AG09309 (cell line): ENCODE measurements around the genes PRRT1, BTNL2 and TAP1.

DNA sequence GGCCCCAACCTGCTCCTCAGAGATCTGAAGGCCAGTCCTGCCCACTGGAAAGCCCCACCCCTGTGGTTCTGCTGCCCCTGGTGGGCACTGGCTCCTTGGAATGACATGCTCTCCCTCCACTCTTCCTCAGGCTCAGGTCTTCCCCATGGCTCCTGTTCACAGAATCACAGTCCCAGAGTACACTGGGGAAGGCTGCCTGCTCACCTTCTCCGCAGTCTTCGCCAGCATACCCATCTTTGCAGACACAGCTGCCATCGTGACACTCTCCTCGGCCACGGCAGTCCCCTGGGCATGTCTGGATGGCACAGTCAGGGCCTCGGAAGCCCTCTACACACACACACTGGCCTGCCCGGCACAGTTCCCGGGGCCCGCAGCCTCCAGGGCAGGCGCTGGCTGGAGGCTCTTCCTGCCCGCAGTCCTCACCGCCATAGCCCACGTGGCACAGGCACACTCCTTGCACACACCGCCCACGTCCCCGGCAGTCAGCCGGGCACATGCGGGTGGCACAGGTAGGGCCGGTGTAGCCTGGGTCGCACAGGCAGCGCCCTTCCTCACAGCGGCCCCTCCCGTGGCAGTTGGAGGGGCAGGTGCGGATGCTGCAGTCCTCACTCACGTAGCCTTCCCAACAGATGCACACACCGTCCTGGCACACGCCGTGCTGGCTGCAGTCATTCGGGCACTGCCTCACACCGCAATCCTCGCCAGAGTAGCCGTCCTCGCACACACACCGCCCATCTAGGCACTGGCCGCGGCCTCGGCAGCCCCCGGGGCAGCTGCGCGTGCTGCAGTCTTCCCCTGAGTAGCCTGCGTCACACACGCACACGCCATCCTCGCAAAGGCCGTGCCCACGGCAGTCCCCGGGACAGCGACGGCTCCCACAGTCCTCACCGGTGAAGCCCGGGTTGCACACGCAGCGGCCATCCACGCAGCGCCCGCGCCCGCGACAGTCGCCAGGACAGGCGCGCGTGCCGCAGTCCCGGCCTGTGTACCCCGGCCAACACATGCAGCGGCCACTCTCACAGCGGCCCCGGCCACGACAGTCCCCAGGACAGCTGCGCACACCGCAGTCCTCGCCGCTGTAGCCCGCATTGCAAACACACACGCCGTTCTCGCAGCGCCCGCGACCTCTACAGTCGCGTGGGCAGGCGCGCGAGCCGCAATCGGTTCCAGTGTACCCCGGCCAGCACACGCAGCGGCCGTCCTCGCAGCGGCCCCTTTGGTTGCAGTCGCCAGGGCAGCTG lies 13.3 kb downstream of the TNXB start:
- RRBS = 79% methylated on average over 24 of the region's 95 CpGs

GRCh38 chr6:32110267-32110498 lies 1.0 kb upstream of the TNXB start:
- RRBS = no CpG with 5 or more reads among the region's 4 CpGs

- RRBS = no CpG with 5 or more reads among the region's 11 CpGs
Observed at GRCh38 chr6:32119659-32120120, 8.4 kb downstream of the ATF6B start.

DNA sequence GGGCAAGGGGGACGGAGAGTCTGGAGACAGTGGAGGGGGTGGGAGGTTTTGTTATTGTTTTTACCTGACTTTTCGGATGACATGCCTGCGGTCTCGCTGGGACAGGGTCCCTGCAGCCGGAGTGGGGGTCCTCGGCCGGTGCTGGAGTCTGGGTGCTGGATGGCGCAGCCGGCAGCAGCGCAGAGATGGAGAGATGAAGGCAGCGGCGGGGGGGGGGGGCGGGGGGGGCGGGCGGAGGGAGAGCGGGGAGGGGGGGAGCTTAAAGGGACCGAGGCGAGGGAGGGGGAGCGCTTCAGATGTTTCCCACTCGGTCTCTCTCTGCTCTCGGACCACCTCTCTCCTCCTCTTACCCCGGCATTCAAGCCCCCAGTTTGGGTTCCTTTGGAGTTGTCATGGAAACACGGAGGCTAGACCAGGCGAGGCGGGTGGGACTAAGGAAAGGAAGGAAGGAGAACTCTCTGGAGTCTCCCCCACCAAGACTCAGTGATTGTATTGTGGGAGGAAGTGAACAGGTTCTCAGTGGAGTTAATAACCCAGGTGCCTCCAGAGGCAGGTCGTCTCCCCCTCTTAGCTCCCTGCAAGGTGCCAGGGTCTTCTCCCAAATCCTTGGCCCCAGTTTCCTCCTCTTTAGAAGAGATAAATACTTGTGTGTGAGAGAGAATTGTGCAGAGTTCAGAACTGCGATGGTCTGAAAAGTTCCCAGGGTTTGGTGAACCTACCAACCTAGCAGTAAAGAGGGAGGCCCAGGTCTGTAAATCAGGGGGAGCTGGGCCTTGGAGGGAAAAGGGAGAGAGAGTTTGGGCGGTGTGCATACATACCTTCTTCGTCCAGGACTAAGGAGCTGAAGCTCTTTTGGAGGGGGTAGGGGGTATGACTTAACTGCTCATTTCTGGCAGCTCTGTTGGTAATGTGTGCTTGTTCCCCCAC lies at the start of gene PRRT1:
Gene PRRT1, minus strand, starts transcription at position 195 of the 927 bp plus-strand sequence.
- RRBS = no CpG with 5 or more reads among the region's 29 CpGs

DNA sequence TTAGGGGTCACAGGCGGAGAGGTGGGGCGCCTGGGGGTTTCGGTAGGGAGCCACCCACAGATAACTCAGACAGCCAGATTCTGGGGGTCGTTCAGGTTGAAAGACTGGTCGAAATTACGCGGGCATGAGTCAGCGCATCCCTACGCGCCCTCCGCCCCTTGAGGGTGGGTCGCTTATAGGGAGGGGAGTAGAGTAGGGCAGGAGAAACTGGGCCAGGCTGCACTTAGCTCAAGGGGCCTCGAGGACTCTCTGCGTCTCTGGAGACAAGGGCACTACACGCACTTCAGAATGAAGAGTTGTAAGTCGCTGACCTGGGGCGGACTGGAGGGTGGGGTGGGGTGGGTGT lies 629 bp upstream of the PPT2 start:
- RRBS = no CpG with 5 or more reads among the region's 17 CpGs

- RRBS = 3% methylated on average over 5 of the region's 30 CpGs
Observed at GRCh38 chr6:32189503-32190118, 391 bp downstream of the PBX2 start.

DNA sequence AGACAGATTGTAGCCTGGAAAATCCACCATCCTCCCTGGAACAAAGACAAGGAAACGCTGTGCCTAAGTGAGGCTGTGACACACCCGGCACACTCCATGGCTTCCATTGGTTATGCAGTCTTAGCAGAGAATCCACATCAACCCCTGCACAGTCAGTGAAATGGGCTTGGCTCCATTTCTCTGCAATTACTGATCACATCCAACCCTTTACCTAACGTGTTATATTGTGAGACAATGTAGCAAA lies at the start of gene BTNL2:
Gene BTNL2, minus strand, starts transcription at position 88 of the 244 bp plus-strand sequence.
- RRBS = no CpG with 5 or more reads among the region's 3 CpGs

- RRBS = no CpG with 5 or more reads among the region's 9 CpGs
Observed at GRCh38 chr6:32578700-32579549, 10.7 kb downstream of the HLA-DRB1 start.

- RRBS = no CpG with 5 or more reads among the region's 2 CpGs
Observed at GRCh38 chr6:32640371-32640760, 3.2 kb downstream of the HLA-DQA1 start.

DNA sequence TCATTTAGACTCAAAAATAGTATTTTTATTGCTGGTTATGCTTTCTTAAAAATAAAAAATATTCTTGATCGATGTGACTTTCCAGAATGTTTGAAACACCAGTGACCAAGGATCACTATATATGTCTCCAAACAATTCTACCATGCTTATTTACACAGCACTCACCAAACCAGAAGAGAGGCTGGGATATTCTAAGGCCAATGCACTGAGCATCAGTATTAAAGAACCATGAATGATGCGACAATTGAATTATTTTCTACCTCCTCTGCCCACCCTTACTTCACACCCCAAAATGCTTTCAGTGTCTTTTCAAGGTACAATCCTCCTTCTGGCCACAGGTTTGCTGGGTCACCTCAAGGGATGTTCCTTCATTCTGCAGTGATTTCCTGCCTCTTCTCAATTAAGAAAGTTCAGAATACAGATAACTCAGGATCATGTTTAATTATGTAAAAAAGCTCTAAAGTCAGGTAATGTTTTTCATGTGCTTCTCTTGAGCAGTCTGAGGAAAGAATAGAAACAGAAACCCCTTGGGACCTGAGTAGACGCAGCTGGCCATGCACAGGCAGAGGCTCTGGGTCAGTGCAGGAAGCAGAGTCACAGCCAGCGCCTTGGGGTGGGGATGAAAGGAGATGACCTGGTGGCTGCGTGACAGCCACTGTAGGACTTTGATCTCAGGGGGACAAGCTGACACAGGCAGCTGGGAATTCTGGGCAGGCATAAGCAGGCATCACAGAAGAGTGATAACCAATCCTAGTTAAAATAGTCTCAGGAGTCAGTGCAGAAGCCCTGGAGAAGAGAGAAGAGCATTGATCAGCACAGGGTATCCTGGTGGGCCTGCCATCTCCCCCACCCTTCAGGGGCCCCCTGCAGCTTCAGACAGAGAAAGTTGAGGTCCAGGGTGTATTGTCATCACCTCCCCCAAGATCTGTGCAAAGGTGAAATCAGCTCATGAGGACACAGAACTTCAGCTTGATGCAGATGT lies 6.7 kb downstream of the HLA-DQB1 start:
- RRBS = no CpG with 5 or more reads among the region's 5 CpGs

DNA sequence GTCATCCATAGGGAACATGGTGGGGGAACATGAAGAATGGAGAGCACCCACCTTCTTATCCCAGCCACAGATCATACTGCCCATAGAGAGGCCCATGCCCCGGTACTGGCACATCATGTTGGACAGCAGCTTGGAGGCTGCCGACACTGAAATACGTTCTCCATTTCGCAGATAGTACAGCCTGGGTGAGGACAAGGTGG lies 1.9 kb downstream of the PSMB8 start:
- RRBS = no CpG with 5 or more reads among the region's 4 CpGs

DNA sequence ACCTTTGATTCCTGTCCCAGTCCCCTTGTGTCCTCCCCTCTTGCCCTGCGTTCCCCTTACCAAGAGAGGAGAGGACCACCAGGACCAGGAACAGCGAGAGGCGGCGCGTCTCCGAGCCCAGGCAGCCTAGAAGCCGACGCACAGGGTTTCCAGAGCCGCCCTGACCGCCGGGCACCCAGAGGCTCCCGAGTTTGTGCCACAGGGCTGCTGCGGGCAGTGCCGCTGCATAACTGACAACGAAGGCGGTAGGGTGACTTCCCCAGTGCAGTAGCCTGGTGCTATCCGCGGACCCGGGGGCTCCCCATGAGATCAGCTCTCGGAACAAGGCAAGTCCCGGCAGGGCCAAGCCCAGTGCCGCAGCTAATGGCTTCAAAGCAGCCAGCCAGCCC lies 531 bp downstream of the TAP1 start:
- RRBS = 6% methylated on average over 3 of the region's 22 CpGs

DNA sequence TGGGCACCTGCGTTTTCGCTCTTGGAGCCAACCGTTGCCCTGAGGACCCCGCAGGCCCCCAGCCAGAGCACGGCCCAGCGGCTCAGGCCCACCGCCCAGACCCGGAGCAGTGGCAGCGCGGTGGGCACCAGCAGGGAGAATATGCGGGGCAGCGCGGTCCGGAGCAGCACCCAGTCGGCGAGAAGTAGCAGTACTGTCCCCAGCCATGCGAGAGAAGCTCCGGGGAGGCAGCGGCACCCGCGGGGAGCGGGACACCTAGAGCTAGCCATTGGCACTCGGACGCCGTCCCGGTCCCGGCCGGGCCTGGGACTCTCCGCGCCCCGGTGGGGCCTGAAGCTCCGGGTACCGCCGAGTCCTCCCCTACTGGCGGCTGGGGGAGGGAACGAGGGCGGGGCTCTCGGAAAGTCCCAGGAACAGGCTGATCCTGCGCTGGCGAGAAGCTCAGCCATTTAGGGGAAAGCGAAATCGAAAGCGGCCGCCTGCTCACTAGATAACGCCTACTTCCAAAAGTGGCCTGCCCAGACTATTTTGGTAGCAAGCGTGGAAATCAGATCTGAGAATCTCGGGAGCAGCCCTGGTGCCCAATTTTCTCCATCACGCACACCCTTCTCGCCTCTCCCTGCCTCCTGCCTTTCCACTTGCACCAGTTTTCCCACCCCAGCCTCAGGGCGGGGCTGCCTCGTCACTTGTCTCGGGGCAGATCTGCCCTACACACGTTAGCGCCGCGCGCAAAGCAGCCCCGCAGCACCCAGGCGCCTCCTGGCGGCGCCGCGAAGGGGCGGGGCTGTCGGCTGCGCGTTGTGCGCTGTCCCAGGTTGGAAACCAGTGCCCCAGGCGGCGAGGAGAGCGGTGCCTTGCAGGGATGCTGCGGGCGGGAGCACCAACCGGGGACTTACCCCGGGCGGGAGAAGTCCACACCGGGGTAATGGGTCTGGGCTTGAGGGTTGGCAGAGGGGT lies at the start of gene TAP1:
Gene TAP1, minus strand, starts transcription at position 337 of the 957 bp plus-strand sequence.
- RRBS = 1% methylated on average over 19 of the region's 77 CpGs

GRCh38 chr6:32866844-32867272 lies 12.9 kb downstream of the PSMB9 start:
- RRBS = no CpG with 5 or more reads among the region's 2 CpGs

DNA sequence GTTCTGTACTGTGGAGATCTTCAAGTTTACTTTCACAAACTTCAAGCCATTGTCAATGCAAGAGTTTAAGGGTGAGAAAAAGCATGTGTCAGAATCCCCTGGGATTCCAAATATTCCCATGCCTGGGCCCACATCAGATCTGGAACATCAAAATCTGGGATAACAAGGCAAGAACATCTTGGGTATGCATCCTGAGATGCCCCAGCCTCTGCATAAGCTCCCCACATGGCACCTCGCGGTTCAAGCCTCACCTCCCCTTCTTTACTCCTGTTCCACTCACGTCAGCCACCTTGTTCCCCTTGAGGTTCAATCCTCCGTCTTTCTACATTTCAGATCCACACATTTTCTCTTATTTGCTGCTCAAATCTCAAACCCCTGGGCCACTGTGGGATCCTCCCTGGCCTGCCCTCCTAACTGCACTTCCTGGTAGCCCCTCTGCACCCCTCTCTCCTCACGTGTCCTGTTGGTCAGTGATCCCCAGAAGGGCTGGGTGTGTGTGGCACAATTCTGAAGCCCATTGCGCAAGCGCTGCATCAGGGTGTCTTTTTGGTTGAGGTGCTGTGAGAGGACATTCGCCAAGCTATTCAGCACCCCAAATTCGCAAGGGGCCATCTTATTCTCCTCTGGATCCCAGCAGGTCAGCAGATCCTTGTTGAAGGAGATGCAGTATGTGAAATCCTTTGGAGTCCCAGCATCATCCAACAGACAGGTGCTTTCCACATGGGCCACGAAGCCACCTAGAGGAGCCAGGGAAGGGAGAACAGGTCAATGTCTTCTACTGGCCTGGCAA lies 2.4 kb downstream of the HLA-DMB start:
- RRBS = no CpG with 5 or more reads among the region's 10 CpGs

GRCh38 chr6:32971295-32972108 lies 3.1 kb downstream of the BRD2 start:
- RRBS = no CpG with 5 or more reads among the region's 49 CpGs

- RRBS = no CpG with 5 or more reads among the region's 7 CpGs
Observed at GRCh38 chr6:33029298-33030251, 20.2 kb upstream of the HLA-DOA start.

- RRBS = no CpG with 5 or more reads among the region's 4 CpGs
Observed at GRCh38 chr6:33064492-33065344, 11.1 kb upstream of the HLA-DPB1 start.

- RRBS = no CpG with 5 or more reads among the region's 2 CpGs
Observed at GRCh38 chr6:33089969-33090464, 14.2 kb downstream of the HLA-DPB1 start.

GRCh38 chr6:33112231-33112656 lies 36.5 kb downstream of the HLA-DPB1 start:
- RRBS = no CpG with 5 or more reads among the region's 1 CpG